ENCODE data around the genes FBXO38, HTR4, PDE6A and SLC26A2.

GRCh38 chr5:148383523-148384102 is at the start of gene FBXO38:
TSS of gene FBXO38 (plus strand) at chr5:148383958.
- CAGE, long polyA plus RNA, result no peak
- RRBS, result under 1% methylated on average over 12 of the region's 37 CpGs

GRCh38 chr5:148465595-148466277 is 82.0 kb downstream of the FBXO38 start:
- CAGE, long polyA plus RNA, result no peak
- RRBS, result no CpG with 5 or more reads among the region's 2 CpGs

GRCh38 chr5:148654448-148654976 is at the start of gene HTR4:
TSS of gene HTR4 (minus strand) at chr5:148654527.
- CAGE, long polyA plus RNA, result no peak
- RRBS, result 4% methylated on average over 4 of the region's 14 CpGs

DNA sequence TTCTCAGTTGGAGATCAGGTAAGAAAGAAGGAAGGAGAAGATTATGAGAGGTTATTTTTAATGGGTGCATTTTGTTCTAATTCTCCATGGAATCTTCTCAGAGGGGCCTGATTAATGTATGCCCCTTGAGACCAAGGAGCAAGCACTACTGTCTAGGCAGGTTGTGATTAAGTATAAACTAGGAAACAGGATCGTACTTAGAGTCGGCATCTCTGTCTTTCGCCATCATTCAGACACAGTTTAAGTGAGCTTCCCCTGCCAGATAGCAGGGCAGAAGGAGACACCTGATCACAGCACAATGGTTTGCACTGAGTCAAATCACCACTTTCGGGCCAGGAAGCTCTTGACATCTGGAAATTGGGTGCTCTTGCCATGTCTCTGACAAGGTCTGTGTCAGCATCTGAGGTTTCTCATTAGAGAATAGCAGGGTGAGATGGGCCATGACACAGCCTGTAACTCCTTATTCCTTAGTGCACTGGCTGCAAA is 8.2 kb downstream of the ADRB2 start:
- CAGE, long polyA plus RNA, result no peak
- RRBS, result no CpG with 5 or more reads among the region's 4 CpGs

- CAGE, long polyA plus RNA, result no peak
- RRBS, result no CpG with 5 or more reads among the region's 11 CpGs
Observed at GRCh38 chr5:148843681-148844357, 17.4 kb downstream of the ADRB2 start.

- CAGE, long polyA plus RNA, result no peak
- RRBS, result no CpG with 5 or more reads among the region's 2 CpGs
Observed at GRCh38 chr5:148904360-148904950, 78.0 kb downstream of the ADRB2 start.

DNA sequence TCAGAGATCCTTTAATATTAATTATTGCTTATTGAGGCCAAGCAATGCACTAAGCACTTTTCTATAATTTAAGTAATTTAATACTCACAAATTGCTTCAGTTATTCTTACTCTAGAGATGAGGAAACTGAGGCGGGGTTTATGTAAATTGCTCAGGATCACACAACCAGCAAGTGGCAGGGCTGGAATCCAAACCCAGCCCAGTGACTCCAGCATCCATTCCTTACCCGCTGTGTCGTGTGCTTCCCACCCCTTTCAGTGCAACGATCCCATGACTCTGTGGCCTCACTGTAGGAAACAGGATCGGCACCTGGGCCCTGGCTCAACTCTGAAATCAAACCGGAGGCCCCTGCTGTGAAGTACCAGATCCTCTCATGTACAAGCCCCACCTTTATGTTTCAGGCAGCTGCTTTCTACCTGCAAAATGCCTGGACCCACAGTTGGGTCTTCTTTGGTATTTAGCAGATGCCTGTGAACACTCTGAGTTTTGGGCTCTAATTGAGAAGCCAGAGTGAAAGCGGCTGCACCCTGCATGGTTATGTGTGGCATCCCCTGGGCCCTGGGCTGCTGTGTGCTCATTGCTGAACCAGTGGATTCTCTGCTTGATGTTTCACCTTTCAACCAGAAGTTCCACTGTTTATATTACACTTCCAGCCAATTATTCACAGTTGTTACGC is 36.6 kb downstream of the ABLIM3 start:
- CAGE, long polyA plus RNA, result no peak
- RRBS, result no CpG with 5 or more reads among the region's 8 CpGs

DNA sequence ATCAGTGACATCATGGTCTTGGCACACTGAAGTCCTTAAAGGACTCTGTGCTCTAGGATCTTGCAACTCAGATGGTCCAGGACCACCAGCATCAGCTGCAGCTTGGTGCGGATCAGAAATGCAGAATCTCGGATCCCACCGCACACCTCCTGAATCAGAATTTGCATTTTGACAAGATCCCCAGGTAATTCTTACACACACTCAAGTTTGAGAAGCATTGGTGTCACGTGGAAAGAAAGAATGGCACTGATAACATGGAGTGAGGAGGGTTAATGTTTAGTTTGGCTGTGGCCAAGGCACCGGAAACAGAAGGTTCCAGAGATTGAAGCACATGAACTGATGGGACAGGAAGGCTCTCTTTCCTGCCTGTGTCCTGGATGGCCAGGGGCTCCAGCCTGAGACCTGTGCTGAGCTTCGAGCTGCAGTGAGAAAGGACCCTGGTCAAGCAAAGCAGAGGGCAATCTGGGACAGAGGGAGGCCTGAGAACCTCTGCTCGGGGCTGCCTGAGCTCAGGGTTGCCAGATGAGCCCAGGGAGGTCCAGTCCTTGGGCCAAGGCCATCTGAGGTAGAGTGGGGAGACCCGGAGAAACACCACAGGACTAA is 27.2 kb downstream of the AFAP1L1 start:
- CAGE, long polyA plus RNA, result no peak
- RRBS, result 91% methylated on average over 1 of the region's 8 CpGs

DNA sequence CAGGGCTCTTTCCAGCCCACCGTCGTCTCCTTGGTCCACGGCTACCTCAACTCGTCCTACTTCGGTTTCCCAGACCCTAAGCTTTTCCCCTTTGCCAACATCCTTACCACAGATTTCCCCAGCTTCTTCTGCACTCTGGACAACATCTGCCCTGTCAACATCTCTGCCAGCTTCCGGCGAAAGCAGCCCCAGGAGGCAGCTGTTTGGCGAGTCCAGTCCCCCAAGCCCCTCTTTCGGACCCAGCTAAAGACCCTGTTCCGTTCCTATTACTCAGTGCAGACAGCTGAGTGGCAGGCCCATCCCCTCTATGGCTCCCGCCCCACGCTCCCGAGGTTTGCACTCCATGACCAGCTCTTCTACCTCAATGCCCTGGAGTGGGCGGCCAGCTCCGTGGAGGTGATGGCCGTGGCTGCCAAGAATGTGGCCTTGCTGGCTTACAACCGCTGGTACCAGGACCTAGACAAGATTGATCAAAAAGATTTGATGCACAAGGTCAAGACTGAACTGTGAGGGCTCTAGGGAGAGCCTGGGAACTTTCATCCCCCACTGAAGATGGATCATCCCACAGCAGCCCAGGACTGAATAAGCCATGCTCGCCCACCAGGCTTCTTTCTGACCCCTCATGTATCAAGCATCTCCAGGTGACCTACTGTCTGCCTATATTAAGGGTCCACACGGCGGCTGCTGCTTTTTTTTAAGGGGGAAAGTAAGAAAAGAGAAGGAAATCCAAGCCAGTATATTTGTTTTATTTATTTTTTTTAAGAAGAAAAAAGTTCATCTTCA is 10.5 kb downstream of the PCYOX1L start:
- CAGE, long polyA plus RNA, result no peak
- RRBS, result no CpG with 5 or more reads among the region's 20 CpGs

GRCh38 chr5:149378327-149378804 is 726 bp downstream of the IL17B start:
- CAGE, long polyA plus RNA, result no peak
- RRBS, result no CpG with 5 or more reads among the region's 2 CpGs

DNA sequence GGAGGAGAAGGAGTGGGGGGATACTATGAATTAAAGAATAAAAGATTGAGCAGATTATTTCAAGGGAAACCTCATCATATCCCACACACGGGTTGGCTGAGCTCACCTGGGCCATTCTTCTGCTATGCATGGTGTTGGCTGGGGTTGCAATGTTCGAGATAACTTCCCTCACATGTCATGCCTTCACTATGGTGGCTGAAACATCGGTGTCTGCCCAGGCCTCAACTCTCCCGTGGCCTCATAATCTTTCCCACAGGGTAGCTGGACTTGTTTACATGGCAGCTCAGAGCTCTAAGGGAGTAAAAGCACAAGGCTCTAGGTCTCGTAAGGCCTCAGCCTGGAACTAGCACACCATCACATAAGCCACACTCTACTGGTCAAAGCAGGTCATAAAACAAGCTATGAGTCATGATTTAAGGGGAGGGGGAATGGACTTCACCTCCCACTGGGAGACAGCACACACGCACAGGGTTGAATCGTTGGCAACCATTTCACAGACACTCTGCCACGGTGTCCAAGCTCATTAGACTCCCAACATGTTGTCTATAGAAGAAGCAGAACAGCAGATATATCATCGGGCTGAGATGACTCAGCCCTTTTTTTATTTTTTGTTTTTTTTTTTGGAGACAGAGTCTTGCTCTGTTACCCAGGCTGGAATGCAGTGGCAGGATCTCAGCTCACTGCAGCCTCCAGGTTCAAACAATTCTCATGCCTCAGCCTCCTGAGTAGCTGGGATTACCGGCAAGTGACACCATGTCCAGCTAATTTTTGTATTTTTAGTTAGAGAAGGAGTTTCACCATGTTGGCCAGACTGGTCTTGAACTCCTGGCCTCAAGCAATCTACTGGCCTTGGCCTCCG is 66.8 kb upstream of the IL17B start:
- CAGE, long polyA plus RNA, result no peak
- RRBS, result no CpG with 5 or more reads among the region's 11 CpGs

- CAGE, long polyA plus RNA, result no peak
- RRBS, result no CpG with 5 or more reads among the region's 7 CpGs
Observed at GRCh38 chr5:149486766-149487898, 64.1 kb downstream of the CSNK1A1 start.

DNA sequence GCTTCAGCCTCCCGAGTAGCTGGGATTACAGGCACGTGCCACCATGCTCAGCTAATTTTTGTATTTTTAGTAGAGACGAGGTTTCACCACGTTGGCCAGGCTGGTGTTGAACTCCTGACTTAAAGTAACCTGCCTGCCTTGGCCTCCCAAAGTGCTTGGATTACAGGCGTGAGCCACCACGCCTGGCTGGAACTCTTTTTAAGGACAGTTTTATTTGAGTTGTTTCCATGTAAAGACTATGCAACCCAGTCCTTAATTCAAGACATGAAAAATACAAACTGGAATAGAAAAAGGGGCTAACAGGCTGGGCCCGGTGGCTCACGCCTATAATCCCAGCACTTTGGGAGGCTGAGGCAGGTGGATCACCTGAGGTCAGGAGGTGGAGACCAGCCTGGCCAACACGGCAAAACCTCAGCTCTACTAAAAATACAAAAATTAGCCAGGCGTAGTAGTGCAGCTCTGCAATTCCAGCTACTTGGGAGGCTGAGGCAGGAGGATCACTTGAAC is 3.2 kb downstream of the CSNK1A1 start:
- CAGE, long polyA plus RNA, result no peak
- RRBS, result no CpG with 5 or more reads among the region's 10 CpGs

GRCh38 chr5:149564540-149565294 is 13.5 kb upstream of the CSNK1A1 start:
- CAGE, long polyA plus RNA, result no peak
- RRBS, result no CpG with 5 or more reads among the region's 17 CpGs

DNA sequence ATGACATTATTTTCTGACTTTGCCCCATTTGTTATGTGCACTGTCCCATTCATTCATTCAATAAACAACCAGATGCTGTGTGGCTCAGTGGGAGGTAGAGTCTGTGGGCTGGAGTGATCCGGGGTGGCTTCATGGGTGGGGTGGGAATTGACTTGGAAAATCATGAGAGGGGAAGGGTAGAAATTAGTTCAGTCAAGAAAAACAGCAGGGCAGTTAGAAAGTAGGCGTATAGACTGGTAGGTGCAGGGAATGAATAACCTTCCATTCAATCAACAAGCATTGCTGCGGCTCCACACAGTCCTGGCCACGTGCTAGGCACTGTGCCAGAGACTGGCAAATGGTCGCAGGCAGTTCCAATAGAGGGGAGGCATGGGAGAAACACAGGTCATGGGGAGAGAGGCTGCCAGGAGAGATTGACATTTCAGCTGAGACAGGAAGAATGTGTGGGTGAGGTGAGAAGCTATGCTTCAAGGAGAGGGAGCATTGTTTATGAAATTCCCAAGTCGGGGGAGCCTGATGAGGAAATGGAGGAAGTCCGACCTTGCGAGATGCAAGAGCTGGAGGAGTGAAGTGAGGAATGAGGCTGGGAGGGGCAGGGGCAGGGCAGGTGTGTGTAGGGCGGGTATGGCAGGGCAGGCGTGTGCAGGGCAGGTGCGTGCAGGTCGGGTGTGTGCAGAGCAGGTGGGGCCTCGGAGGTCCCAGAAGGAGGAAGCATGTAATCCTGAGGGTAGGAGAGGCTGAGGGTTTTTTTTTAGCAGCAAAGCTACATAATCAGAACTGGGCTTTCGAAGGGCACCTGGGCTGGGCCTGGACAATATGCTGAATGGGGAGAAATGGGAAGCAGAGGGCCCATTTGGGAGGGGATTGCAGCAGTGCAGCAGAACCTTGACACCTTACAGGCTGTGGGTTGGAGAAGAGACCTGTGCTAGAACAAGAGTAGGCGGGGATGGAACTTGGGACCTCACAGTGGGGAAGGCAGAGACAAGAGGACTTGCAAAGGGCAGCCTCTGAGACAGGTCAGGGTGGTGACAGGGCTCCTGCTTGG is 54.3 kb upstream of the PPARGC1B start:
- CAGE, long polyA plus RNA, result no peak
- RRBS, result no CpG with 5 or more reads among the region's 15 CpGs

- CAGE, long polyA plus RNA, result no peak
- RRBS, result no CpG with 5 or more reads among the region's 5 CpGs
Observed at GRCh38 chr5:149805733-149806201, 75.7 kb downstream of the PPARGC1B start.

DNA sequence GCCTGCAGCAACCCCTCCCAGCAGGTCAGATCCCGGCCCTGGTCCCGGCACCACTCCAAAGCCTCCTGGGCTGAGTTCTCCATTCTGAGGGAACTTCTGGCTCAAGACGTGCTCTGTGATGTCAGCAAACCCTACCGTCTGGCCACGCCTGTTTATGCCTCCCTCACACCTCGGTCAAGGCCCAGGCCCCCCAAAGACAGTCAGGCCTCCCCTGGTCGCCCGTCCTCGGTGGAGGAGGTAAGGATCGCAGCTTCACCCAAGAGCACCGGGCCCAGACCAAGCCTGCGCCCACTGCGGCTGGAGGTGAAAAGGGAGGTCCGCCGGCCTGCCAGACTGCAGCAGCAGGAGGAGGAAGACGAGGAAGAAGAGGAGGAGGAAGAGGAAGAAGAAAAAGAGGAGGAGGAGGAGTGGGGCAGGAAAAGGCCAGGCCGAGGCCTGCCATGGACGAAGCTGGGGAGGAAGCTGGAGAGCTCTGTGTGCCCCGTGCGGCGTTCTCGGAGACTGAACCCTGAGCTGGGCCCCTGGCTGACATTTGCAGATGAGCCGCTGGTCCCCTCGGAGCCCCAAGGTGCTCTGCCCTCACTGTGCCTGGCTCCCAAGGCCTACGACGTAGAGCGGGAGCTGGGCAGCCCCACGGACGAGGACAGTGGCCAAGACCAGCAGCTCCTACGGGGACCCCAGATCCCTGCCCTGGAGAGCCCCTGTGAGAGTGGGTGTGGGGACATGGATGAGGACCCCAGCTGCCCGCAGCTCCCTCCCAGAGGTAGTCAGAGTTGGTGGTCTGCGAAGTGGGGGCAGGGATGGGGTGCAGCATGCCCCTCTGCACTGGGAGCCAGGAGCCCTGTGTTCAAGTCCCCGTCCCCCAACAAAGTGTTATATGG is 103.1 kb downstream of the PPARGC1B start:
- CAGE, long polyA plus RNA, result no peak
- RRBS, result 85% methylated on average over 5 of the region's 33 CpGs

DNA sequence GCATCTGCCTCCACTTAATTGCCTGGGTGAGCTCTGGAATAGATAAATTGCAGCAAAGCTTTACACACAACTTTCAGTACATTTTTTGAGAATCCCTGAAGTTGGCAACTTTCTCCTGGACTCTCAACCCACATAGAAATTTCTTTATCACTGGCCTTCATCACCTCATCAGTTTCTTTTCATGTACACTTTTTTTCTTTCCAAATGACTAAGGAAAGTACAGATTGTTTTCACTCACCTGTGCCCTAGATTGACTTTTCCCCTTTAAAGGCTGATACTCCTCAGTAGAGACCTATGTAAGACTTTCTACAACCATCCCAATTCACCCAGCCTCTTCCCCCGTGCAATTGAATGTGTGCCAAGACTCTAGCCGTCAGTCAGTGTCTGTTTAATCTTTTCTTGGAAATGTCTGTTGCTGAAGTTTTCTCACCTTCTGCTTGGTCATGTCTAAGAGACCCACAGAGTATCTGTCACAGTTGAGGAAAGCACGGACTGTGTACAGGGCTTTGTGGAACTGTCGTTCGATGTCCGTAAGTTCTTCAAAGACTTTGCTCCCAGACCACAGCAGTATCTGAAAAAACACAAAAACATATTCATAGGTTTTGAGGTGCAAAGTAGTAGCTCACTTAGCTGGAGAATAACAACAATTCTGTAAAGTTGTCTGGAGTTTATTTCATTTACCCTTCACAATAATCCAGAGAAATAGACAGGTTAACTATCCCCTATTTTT is 13.8 kb downstream of the PDE6A start:
- CAGE, long polyA plus RNA, result no peak
- RRBS, result no CpG with 5 or more reads among the region's 6 CpGs

DNA sequence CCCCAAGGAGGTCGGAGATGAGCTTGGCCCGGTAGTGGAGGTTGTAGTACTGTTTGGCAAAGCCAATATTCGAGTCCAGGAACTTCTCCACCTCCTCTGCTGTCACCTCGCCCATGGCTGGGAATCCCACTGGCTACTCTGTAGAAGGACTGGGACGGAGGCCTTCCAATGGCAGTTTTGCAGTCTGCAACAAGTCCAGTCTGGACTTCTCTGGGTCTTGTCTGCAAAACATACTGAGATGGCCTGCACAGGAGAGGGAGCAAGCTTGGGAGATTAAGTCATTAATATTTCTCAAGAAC is at the start of gene PDE6A:
Gene PDE6A (minus strand): TSS at position 235 of the 299 bp plus-strand sequence.
- CAGE, long polyA plus RNA, result no peak
- RRBS, result no CpG with 5 or more reads among the region's 5 CpGs

DNA sequence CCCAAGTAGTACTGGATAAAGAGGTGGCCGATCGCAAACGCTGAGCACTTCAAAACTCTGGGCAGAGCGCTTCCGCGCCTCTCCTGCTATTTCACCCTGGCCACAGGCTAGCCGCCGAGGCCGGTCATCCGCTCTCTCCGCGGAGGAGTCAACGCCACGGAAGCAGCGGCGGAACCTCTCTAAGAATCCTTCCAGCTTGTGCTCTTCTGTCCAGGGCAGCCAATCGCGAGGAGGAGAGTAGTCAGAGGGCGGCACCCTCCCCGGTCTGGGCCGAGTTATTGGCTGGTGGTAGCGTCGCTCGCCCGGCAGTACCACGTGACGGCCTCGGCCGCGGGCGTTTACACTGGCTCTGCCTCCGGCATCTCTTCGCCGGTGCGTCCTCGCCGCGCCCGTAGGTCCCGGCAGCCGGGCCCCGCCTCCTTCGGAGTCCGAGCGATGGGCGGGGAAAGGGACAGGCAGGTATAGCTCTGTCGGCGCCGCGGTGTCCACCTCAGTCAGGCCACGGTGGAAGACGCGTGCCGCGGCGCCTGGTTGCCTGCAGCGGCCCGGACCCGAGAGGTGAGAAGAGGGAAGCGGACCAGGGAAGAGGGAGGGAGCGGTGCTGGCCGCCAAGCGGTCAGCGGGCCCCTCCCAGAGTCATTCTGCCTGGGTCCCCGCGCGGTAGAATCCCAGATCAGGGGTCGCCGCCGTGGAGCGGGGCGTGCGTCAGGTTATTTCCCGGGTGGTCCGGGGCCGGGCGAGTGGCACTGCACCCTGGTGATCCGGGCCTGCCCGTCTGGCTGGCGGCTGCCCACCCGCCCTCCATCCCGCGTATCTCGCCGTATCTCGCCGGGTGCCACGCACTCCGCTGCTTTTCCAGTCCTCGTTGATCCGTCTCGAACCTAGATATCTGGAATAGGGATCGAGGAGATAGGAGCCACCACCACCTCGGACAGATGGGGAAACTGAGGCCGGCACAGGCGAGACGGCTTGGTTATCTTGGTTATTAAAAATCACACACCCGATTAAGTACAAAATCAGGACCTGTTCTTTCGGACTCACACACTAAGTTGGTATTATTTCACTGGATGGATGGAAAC is at the start of gene SLC26A2:
Gene SLC26A2 (plus strand): TSS at position 337 of the 1,079 bp plus-strand sequence.
- CAGE, long polyA plus RNA, result no peak
- RRBS, result 2% methylated on average over 22 of the region's 99 CpGs

All from osteoblast (primary cell).